Fibroblast of villous mesenchyme (primary cell): Measurements from ENCODE around the gene NOTO.

GRCh38 chr2:70403095-70403664 is 101.3 kb upstream of the FAM136A start:
- CAGE, long polyA plus RNA, result no peak

GRCh38 chr2:70474299-70474796 is 79.3 kb downstream of the TGFA start:
- CAGE, long polyA plus RNA, result no peak

DNA sequence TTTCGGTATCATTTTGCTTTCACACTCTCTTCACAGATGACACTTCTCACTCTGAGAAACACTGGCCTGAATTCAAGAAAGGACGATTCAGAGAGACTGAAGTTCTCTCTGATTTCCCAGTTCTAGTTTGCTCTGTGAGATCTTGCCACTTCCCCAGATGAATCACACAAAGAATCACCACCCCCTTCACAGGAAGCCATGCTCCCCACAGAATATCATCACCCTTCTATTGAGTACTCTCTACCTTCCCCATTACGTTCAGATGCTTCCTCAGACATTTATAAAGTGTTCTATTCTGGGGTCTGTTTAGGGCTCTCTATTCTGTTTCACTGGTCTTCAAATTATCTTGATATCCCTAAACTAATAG is 16.1 kb upstream of the CD207 start:
- CAGE, long polyA plus RNA, result no peak

GRCh38 chr2:70986340-70987149 is 8.1 kb downstream of the ANKRD53 start:
- CAGE, long polyA plus RNA, result no peak

DNA sequence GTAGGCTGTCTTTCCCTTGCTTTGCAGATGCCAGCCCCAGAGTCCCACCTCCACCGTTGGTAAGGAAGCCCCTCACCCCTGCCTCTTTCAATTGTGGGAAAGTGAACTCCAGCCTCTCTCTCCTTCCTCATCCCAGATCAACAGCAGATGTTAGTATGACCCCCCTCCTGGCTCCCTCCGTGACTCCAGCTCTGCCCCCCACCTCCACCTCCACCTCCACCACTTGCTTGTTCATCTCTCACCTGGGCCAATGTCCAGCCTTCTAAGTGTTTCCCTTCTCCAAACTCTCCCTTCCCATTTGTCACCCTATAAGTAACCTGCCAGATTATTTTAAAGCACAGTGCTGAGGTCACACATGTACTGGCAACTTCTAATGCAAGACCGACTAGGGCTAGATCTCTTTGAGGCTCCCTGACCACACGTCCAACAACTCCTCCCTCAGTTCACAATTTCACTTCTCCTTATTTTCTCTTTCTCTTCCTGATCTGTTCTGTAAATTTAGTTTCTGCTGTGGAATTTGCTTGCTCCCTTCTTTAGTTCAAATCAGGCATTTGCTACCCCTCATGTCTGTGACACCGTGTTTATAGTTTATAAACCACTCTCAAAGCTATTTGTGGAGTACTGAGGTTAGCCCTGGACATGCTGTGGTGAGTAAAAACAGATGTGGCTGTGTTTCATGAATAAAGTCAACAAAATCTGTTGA is 3.9 kb upstream of the NAGK start:
- CAGE, long polyA plus RNA, result no peak

DNA sequence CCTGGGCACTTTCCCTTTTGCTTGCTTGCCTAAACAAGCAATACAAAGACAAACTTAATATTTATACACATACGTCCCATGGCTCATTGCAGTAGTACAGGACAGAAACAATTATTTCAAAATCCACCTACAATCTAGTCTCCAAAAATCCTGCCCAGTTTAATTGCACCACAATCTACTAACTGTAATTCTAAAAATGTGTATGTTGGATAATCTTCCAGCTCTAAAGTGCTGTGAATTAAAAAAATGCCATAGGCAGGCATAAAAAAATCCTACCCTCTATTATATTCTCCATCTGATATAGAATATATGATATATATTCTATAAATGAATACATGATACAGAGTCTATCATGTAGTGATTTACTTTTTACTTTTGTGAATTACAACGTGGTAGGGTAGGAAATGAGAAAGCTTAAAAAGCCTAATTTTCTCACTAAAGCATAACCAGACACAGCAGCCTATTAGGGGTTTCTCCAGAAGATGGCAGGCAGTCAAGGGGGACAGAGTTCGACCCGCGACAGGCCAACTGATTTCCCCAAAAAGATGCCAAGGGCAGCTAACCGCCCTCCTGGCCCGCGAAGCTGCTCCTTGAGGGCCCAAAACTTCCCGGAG is 1.2 kb upstream of the NAGK start:
- CAGE, long polyA plus RNA, result no peak

GRCh38 chr2:71068748-71069231 is 342 bp downstream of the NAGK start:
- CAGE, long polyA plus RNA, result no peak

DNA sequence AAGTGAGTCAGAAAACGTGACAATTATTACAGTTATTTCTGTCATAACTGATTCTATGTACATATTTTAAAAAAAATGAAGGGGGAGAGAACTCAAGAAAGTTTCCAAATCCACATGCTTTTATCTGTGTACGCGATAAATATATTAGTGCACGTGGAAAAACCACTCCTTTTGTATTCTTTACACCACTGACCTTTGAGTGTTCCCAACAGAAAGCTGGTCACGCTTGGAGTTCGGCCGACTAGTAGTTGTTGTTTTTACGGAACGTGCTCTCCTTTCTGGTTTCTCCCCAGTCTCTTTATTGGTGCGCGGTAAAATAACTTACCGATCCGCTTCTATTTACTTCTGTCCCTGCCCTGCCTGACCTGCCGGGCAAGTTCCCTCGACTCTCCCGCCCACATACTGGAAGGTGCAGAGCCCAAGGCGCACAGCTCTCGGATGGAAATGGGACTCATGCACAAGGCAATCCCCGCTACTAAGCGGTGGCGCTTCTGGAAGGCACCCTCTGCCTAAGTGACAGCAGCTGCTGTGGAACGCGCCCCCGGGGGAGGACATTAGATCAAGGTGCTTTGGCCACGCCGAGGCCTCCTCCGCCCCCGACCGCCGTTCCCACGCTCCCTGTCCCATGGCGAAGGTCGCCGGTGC is 383 bp downstream of the MCEE start:
- CAGE, long polyA plus RNA, result no peak

- CAGE, long polyA plus RNA, result no peak
Measured at GRCh38 chr2:71346934-71347821, 15.6 kb downstream of the ZNF638 start.

GRCh38 chr2:71452568-71453139 is 13.8 kb upstream of the DYSF start:
- CAGE, long polyA plus RNA, result no peak

GRCh38 chr2:71498464-71498799 is 31.9 kb downstream of the DYSF start:
- CAGE, long polyA plus RNA, result no peak

- CAGE, long polyA plus RNA, result no peak
Measured at GRCh38 chr2:71503592-71504259, 37.2 kb downstream of the DYSF start.

DNA sequence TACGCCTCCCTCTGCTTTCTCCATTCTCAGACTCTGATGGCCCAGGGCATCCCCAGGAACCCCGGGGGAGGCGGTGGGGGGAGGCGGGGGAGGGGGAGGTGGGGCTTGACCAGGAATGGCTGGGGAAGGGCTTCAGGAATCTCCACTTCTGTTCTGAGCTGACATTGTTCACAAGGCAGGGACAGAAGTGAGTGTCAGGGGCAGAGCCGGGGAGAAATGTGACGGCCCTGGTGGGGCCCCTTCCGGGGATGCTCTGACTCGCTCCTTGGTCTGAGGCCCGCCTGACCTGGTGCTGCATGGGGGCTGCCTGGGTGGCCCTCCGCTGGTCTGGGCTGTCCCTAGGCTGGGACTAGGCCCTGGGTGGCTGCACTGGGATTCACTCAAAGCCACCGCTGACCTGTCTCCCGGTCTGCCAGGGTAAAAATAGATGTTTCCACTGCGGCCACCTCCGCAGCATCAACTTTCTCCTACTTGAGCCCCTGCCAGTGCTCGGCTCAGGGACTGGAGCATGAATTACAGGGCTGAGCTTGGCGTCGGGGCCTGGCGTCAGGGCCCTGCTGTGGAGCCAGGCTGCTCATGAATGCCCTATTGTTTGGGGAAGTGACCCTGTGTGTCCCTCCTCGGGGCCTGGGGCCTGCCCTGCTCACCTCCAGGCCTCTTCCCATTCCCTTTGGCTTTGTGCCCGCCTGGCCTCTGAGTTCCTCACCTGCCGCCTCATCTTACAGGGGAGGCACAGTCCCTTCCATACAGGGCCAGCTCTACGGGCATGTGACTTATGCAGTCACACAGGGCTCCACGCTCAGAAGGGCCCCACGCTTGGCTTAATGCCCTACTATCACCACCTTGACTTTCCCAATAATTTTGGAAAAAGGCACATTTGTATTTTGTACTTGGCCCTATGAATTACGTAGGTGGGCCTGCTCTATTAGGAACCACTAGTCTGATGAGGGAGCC is 234.4 kb downstream of the DYSF start:
- CAGE, long polyA plus RNA, result no peak

DNA sequence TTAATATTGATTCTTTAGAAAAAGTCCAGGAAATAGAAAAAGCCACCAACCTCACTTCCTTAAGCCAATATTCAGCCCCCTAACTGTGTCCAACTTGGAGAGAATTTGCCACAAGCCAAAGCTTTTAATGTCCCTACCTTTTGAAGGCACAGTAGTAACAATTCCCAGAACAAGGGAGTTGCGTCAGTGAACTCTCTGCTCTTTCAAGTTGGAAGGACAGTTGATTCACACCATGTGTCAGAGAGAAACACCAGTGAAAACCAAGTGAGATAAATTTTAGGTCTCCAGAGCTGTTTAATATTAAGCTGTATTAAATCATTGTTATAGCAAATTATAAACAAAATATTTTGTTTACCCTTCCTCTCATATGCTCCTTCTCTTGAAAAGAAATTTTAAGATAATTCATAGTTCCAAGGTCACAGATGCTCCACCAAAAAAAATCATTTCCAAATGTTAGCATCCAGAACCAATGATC is 66.0 kb downstream of the EXOC6B start:
- CAGE, long polyA plus RNA, result no peak

GRCh38 chr2:73053303-73054046 is 18.0 kb downstream of the SFXN5 start:
- CAGE, long polyA plus RNA, result no peak

GRCh38 chr2:73107453-73108049 is 5.2 kb downstream of the RAB11FIP5 start:
- CAGE, long polyA plus RNA, result no peak

- CAGE, long polyA plus RNA, result no peak
Measured at GRCh38 chr2:73202073-73202732, at the start of gene NOTO. NOTO (plus strand) TSS chr2:73202574.

GRCh38 chr2:73212300-73212929 is 1.6 kb upstream of the SMYD5 start:
- CAGE, long polyA plus RNA, result no peak

- CAGE, long polyA plus RNA, result no peak
Measured at GRCh38 chr2:73418427-73418626, 32.7 kb downstream of the ALMS1 start.

- CAGE, long polyA plus RNA, result no peak
Measured at GRCh38 chr2:73557121-73557395, 85.2 kb downstream of the NAT8 start.